Anterior vena cava (tissue), 1 donor: ENCODE measurements around the gene FZD10.

- PRO-cap = no peak
Measured at GRCh38 chr12:128361586-128362198, 94.7 kb downstream of the TMEM132C start.

- PRO-cap = no peak
Measured at GRCh38 chr12:128783113-128783729, 40.5 kb downstream of the SLC15A4 start.

- PRO-cap = no peak
Measured at GRCh38 chr12:128792461-128792862, 31.3 kb downstream of the SLC15A4 start.

- PRO-cap = no peak
Measured at GRCh38 chr12:128824355-128825169, 804 bp upstream of the SLC15A4 start.

GRCh38 chr12:128905078-128905629 is 51.9 kb downstream of the GLT1D1 start:
- PRO-cap = no peak

GRCh38 chr12:128938974-128939562 is 85.8 kb downstream of the GLT1D1 start:
- PRO-cap = no peak

- PRO-cap = unidirectional peak, minus-strand start at chr12:129299173
Measured at GRCh38 chr12:129299004-129299473, 445.8 kb downstream of the GLT1D1 start.

DNA sequence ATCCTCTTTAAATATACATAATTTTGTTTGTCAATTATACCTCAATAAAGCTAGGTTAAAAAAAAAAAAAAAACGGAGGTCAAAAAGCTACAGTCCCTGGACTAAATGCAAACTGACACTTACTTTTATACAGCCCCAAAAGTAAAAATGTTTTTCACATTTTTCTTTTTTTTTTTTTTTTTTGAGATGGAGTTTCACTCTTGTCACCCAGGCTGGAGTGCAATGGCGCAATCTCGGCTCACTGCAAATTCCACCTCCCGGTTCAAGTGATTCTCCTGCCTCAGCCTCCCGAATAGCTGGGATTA is 29.3 kb downstream of the TMEM132D start:
- PRO-cap = unidirectional peak, plus-strand start at position 63 of the sequence

DNA sequence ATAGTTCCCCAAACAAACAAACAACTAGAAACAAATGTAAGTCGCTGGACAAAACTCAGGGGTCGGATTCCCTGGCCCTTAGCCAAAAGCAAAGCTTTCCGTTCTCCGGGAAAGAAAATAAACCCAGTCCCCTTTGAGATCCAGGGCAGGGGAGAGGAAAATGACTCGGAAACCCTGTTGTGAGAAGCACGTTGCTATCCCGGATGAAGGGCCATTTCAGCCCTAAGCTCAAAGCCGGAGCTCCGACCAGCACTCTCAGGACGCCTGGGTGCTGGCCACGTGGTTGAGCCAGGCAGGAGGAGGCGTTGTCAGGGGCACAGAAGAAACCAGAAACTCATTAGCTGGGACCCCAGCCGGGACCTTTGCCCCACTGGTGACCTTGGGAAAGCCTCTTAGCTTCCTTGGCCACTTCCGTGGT is 57.7 kb upstream of the FZD10 start:
- PRO-cap = no peak

- PRO-cap = bidirectional peak, plus-strand start at chr12:130162582, minus-strand start at chr12:130162373
Measured at GRCh38 chr12:130162294-130162880, at the start of gene FZD10. FZD10 (plus strand) TSS chr12:130162464.

- PRO-cap = no peak
Measured at GRCh38 chr12:130339965-130340355, 2.3 kb downstream of the PIWIL1 start.

DNA sequence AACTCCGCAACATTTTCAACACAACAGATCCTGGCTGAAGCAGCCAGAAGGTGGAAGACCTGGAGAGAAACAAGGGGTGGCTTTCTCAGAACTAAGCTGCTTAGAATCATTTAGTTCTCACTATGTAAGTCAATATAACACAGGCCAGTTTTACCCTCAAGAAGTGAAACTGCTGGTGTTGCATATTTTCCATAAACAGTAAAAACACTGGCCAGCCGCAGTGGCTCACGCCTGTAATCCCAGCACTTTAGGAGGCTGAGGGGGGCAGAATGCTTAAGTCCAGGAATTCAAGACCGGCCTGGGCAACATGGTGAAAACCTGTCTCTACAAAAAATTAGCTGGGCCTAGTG is 11.7 kb downstream of the STX2 start:
- PRO-cap = no peak

DNA sequence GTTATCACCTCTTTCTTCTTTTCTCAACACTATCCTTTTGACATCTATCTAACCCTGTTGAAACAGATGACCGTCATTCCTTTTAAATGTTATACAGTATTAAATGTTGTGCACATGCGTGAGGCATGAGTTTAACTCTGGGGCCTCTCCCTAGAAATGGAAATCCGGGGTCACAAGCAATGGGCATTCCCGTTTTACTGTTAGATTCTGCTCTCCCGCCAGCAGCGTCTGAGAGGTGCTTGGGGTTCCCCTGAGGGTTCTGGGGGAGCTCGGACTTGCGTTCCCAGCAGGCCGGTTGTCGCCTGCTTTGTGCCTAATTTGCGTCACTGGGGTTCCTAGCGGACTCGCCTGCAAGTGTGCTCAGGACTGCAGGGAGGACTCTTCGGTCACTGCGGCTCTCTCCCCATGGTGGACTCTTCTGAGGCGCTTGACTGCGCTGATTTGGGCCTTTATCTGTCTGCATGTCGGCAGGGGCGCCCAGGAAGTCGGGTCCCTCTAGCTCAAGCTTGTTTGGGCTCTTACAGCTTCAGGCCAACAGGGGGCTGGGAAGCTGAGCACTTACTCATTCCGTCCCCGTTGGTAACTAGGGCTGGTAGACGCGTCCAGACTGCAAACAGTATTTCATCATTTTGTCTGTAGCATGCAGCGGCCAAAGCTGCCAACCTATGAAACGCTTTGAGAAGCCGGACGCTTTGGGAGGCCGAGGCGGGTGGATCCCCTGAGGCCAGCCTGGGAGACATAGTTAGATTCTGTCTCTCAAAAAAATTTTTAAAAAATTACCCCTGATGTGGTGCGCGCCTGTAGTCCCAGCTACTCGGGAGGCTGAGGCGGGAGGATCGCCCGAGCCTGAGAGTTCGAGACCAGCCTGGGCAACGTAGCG is 1.1 kb upstream of the RAN start:
- PRO-cap = bidirectional peak, plus-strand start at position 668 of the sequence, minus-strand start at position 572 of the sequence

GRCh38 chr12:130874315-130874690 is 2.4 kb downstream of the RAN start:
- PRO-cap = no peak

DNA sequence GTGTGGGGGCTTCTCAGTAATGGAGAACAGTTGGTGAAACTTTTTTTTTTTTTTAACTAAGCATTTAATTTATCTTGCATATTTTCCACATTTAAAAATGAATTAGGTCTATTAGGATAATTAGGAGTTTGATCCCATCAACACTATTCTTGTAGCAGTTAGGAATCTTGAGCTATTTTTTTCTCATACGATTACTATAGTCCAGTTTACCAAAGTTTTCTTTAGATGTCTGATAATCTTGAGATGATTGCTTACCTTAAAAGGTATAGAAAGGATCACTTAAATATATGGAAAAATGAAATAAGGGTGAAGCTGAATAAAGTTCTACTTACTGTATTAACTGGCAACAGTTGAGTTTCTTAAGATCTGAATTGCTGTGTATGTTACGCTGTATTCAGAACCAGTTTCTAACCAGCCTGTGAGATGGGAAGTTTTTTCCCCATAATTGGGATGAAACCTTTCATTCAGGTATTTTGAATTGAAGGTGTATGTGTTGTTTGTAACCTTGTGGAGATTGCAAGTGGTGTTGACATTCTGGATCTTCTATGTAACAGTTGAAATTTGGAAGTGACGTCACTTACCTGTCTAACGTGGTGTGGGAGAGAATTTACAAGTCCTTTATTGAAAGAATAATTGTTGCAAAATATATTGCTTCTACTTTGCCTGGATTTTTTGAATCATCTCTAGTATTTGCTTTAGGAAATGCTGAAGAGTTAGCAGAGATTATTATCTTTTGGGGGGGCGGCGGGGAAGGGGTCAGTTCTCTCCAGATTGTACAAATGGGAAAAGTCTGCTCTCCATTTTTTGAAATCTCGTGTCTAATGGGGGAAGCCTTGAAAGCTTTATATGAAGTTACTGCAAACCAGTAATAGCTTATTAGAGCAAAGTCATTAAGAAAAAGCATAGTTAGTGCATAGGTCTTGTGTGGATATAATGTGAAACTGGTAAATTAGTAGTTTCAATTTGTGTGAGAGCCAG is 5.4 kb downstream of the RAN start:
- PRO-cap = no peak

DNA sequence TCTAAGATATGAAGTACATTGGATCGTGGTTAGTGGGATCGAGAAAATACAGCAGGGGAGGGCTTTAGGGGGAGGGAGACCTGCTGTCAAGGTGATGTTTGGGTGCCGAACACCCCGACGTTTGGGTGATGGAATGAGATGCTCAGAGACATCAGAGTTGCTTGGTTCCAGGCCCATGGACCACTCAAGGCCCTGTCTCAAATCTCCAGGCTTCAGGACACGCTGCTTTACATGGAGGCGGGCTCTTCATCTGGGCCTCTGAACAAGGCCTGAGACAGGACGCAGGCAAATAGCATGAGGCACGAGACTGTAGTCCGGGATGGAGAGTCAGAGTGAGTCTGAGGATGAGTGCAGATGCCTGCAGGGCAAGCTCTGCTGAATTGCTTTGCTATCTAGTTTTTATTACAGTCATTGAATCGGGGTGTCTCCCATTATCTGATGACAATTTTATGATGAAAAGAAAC is 1.7 kb upstream of the ADGRD1 start:
- PRO-cap = no peak

GRCh38 chr12:130952452-130953074 is 1.1 kb upstream of the ADGRD1 start:
- PRO-cap = no peak

- PRO-cap = no peak
Measured at GRCh38 chr12:131068947-131069357, 115.2 kb downstream of the ADGRD1 start.

DNA sequence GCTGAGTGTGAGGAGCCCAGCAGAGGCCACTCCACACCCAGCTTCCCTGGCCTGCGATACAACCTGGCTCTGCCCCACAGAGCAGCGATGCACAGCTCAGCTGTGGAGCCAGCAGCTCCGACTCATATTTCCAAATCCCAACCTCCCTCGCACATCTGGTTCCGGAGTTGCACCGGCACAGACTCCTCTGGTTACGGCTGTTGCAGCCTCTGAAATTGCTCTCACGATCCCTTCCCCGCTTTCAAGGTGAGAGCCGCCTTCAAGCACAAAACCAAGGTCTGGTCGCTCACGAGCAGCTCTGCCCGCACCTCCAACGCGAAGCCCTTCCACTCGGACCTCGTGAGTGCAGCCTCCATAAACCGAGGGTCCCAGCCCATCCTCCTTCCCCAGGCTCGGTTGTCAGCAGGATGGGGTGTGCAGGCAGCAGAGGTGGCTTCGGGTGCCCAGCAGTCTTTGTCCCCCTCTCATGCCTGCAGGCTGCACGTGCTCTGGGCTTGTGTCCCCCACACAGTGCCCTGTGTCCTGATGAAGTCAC is 184.3 kb downstream of the ADGRD1 start:
- PRO-cap = no peak

GRCh38 chr12:131603355-131603969 is 107.4 kb upstream of the SFSWAP start:
- PRO-cap = no peak